Rectum (tissue), 1 donor: ENCODE measurements around a stretch of chr3.

DNA sequence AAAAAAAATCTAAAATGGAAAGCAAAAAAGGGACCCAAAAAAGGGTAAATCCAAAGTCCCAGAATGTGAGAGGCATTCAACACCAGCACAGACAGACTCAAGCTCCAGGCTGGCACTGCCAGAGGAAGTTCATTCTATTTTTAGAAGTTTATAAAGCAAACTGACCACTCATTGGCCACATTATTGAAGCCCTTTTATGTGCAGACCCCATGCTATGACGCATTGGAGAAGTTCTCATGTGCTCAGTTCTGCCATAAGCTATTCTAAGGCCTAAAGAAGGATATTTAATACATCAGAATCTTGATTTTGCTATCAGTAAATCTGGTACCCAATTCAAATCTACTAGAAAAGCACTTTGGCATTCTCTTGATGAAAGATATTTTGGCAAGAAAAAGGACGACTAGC, 17.6 kb upstream of the BOC start:
- PRO-cap, result no peak

- PRO-cap, result no peak
These were observed 53.0 kb downstream of the BOC start for GRCh38 chr3:113264437-113264747.

DNA sequence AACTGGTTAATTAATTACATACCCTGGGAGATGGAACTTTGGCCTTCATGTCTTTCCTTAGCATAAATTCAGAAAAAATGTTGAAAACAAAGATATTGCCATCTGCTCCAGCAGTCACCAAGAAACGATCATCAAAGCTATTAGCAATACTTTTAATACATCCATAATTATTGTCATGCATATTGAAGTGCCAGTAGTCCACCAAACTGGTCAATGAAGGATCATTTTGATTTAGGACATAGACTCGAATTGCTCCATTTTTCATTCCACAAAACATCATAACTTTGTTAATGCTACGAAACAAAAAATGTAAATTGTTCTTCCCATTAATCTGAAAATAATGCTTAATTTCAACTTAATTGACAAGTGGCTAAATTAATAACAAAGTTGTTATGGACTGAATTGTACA, 75.3 kb downstream of the CFAP44 start:
- PRO-cap, result no peak

GRCh38 chr3:113695260-113695781, 1.1 kb downstream of the USF3 start:
- PRO-cap, result bidirectional peak, plus-strand start at chr3:113695684, minus-strand start at chr3:113695546

GRCh38 chr3:113873773-113874274, 35.2 kb downstream of the GRAMD1C start:
- PRO-cap, result no peak

GRCh38 chr3:113897303-113898046, 50.3 kb upstream of the ZDHHC23 start:
- PRO-cap, result unidirectional peak, plus-strand start at chr3:113897512

DNA sequence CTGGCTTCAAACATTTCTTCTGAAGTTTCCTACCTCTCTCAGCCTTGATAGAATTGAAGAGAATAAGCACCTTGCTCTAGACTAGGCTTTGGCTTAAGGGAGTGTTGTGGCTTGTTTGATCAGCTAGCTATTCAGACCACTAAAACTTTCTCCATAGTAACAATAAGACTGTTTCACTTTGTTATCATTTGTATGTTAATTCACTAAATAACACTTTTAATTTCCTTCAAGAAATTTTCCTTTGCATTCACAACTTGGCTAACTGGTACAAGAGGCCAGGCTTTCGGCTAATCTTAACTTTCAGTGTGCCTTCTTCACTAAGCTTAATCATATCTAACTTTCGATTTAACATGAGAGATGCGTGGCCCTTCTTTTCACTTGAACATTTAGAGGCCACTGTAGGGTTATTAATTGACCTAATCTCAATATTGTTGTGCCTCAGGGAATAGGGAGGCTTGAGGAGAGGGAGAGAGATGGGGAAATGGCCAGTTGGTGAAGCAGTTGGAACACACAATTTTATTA, 8.0 kb upstream of the TIGIT start:
- PRO-cap, result no peak

- PRO-cap, result no peak
These were observed 5.6 kb downstream of the TIGIT start for GRCh38 chr3:114299380-114299912.

DNA sequence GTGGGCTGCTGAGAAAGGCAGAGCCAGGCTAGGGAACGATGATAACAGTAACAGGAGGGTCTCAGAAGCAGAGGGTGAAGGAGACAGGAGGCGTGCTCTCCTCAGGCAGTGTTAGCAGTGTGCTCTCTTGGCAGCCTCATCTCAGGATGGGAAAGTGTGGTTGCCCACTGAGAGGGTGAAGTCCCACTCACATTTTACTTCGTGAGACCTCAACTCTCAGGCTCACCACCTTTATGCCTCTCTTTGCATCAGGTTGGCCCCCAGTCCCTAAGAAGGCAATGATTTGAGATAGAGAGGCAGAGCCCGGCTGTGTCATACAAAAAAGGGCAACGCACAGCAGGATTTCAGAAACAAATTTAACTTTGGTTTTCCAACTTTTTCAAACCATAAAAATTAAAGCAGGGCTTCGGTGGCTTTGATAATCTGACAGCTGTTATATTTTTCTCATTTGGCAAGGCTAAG, 24.6 kb downstream of the TIGIT start:
- PRO-cap, result no peak

- PRO-cap, result no peak
These were observed 115.1 kb downstream of the TIGIT start for GRCh38 chr3:114408569-114409776.

- PRO-cap, result no peak
These were observed 125.2 kb downstream of the TIGIT start for GRCh38 chr3:114419052-114419325.

DNA sequence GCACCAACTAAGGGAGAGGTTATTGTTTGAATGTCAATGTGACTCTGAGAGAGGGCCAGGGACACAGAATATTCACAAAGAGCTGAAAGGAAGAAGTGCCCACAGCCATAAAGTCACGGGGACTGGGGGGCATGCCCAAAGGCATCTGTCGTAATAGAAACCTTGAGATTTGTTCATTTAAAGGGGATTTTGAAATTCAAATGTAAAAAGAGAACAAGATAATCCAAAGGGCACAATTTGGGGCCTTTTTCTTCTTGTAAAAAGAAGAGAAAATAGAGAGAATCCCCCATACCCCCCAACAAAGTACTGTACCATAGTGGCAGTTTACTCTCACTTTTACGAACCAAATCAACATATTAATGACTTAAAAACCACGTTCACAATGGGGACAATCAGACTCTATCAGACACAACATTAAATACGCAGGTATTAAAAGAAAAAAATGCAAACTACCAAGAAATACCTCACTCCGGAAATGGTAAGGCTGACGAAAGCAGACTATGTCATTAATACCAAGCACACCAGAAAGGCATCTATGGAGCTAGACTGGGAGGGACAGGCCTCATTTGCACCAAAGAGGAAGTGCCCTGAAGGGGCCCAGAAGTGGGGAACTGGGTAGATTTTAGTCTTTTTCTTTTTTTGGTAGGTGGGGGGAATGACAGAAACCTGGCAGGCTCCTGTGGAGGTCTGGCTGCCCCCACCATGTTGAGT, 134.2 kb downstream of the TIGIT start:
- PRO-cap, result no peak

GRCh38 chr3:114452210-114452743, 158.4 kb downstream of the TIGIT start:
- PRO-cap, result no peak

DNA sequence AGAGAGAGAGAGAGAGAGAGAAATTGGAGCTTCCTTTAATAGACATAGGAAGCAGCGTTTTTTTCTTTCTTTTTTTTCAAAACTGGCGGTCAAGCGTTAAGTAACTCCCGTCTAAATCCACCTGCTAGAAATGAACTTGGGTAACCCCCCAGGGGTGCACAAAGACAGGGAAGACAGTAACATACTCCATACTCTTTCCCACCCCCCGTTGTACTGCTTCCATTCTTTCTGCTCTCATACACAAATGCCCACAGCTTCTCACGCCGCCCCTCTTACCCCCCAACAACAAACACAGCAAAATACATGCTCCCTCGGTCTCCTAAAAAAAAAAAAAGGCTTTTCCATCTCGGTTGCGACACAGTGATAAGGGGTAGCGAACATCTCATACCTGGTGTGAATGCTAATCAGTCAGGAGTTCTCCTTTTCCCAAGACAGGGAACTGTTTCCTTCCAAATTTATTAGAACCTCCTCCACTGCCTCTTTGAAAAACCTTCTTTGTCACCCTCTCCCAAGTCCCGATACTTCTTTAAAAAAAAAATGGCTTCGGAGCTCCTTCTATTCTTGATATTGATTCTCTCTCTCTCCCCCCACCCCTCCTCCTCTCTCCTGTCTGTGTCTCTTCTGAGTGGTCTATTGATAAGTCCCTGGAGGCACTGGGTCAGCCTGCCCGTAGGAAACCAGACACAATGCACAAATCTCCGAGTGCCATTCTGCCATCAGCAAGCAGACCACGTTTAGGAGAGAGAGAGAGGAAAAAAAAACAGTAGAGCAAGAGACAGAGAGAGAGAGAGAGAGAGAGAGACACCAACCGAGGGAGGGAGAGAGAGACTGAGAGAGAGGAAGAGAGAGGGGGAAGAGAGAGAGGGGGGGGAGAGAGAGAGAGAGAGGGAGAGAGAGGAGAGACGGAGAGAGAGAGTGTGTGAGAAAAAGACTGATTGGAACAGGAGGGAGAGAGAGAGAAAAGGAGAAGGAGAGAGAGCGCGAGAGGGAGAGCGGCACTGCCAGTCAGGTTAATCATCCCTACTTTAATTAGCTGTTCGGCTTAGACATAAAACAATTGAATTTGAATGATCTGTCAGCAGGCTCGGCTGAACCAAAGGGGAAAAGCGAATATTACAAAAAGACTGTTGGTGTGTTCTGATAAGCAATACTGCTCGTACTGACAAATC, 160.7 kb downstream of the TIGIT start:
- PRO-cap, result no peak

DNA sequence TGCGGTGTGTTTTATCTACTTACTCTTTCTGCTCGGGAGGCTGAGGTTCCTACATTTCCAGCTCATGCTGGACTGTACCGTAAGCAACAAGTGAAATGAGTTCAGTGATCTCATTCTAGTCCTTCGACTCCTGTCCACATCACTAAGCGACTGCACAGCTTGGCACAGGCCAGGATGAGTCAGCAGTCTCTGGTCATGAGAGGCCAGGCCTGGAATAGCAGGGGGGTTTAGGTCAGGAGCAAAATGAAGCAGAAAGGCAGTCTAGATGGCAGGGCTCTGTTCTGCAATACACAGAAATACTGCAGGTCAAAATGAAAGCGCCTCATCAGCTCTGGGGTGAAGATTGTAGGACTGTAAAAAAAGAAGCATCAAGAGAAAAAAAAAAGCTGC, 331.0 kb downstream of the TIGIT start:
- PRO-cap, result bidirectional peak, plus-strand start at position 259 of the sequence, minus-strand start at position 88 of the sequence

DNA sequence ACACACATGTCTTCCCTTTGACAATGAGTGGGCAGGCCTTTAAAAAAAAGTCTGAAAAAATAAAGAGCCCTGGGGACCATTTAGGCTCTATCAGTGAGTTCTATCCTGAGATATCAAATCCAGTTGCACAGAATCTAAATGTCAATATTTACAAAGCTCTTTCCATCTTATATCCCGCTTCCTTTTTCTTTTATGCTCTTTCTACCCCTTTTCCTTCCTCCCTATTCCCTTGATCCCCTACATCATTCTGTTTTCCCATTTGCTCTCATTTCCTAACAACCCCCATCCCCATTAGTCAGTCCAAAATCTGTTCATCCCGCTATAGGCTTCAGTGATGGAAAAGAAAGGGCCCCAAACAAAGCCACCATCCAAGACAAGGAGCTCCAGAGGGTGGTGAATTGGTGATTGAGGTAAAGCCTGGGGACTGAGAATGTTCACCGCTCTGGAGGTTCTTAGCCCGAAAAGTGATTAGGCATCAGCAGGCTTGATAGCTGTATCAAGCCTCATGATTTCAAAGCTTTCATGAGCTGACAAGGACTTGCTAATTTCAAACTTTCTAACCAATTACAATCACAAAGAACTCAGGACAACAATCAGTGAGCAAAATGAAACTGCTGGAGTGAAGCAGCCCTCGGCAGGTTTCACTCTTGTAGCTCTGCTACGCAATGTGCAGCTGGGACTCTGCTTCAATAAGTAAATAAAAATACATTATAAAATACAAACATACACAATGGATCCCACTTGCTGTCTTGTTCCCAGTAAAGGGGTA, 391.2 kb downstream of the TIGIT start:
- PRO-cap, result no peak

GRCh38 chr3:114781917-114782434, 365.1 kb downstream of the ZBTB20 start:
- PRO-cap, result no peak

- PRO-cap, result no peak
These were observed 337.1 kb downstream of the ZBTB20 start for GRCh38 chr3:114809653-114810718.

GRCh38 chr3:115072442-115073131, 74.5 kb downstream of the ZBTB20 start:
- PRO-cap, result unidirectional peak, minus-strand start at chr3:115072733

- PRO-cap, result no peak
These were observed 61.9 kb downstream of the ZBTB20 start for GRCh38 chr3:115085123-115085750.